A375 (cell line): ENCODE results near the genes EDC3, CPLX3, MPI, SCAMP5 and SNUPN.

DNA sequence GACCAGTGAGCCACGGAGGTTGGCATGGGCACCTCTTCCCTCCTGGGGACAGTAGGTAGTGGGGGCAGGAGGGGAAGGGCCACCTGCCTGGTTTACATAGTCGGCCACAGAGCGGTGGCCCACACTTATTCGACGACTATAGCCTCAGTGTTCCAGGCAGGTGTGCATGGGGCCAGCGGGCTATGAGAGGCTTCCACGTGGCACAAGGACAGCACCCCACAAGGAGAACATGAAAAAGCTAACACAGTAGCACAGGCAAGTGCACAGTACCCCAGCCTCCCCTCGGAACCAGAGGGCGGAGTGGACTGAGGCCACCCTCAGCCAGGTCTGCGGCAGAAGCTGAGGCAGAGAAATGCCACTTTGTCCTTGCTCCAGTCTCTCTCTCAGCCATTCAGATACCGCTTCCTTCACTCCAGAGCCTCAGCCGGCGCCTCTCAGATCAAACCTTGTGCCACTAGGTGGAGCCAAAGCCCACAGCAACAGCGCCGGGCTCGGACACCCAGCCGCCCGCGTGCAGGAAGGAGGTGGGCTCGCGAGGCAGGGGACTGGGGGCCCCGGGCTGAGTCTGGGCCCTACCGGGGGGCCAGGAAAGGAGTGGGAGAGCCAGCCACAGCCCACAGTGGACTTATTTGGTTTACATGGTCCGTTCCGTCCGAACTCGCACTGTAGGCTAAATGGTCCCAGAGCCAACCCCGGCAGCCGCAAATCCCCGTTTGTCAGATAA is 6.1 kb upstream of the CYP11A1 start:
- RAMPAGE, long total RNA: no peak

- RAMPAGE, long total RNA: no peak
Observed at GRCh38 chr15:74383630-74384570, 16.5 kb upstream of the CYP11A1 start.

DNA sequence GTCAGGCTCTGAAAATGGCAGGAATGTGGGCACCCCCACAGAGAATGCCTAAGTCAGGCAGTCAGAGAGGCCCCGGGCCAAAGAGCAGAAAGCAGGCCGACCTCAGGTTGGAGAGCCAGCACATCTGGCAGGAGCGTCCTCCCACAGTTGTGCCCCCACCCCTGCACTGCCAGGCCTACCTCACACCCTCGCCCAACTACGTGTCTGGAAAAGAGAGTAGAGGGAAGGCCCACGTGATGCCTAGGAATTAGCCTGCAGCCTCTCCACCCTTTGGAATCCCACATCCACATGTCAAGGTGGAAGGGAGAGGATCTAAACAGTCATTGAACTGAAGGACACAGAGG is 10.7 kb downstream of the SEMA7A start:
- RAMPAGE, long total RNA: no peak

- RAMPAGE, long total RNA: no peak
Observed at GRCh38 chr15:74540020-74541106, 657 bp upstream of the ARID3B start.

DNA sequence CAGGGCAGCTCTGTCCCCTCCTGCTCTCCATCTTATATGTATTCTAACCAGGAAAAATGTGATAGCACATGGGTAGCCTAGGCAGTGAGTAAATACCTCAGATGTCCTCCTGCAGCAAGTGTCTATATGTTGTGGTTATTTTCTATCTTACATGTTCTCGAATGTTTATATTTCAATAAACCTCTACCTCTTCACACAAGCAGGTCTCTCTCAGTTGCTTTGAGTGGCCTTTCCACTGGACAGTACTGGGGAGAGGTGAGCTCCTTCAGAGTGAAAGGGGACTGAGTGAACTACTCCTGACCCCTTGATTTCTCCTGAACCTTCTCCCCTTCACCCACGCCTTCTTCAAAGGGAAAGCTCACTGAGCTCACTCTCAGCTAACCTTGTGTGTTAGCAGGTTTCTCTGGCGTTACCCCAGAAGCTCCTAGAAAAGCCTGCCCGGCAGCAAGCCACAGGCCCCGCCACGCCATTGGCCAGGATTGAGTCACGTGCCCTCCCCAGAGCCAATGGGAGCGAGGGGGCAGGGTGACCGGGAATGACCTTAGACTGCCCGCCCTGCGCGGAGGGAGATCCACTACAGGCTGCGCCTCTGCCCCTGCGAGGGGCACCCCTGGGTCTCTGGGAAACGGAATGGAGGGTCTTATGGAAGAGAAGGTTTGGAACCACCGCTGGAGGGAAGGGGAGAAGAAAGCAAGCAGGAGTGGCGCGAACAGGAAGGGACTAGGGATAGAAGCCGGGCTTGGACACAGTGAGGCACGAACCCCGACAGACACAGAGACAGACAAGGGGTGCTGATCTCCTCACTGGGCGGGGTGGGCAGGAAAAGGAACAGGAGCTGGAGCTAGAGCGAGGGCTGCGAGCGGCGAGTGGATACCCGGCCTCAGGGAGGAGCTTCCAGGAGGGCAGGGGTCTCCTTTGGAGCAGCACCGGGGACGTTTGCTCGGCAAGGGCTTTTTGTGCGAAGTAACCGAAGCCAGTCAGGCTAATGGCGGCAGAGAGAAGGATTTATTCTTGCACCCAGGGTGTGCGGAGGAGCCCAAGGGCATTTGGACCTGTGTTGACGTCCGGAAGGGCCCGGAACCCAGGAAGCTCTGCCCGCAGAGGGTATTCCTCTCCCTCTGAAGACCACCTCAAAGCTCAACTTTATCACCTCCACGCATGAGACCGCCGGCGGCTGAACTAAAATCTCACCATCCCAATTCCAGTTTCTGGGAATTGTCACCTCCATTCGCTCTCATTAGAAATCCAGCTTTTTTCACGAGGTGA is 17.3 kb upstream of the CLK3 start:
- RAMPAGE, long total RNA: no peak

DNA sequence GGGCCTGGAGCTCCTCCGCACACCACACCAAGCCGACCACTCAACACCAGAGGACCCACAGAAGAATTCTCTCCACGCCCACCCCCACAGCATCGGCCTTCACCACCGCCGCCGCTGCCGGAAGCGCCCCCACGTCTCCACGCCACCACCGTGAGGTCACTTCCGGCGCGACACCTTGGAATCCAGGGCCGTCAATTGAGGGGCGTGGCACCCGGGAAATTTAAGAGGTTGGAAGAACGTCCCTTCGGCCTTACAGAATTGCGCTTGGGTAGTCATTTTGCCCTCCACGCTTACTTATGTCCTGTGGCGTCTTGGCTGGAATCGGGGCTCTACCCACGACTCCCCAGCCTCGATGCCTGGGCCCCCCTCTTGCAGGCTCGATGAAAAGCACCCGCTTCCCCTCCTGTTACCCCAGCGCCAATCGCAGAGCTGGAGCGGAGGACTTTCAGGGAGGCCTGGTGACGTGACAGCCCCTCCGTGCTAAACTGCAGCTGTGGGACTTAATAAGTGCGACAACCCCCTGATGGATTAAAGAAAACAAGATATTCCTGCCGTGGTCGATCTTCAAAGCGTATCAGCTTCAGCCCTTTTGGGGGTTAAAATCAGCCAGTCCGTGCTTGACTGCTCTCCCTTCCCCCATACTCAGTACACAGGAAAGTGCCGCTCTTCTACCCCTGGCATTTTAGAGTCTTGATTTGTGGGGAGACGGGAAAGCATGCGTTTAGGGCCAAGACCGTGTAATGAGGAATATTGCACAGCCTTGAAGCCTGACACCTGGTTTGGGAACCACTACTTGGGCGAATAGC is at the start of gene EDC3:
Gene EDC3, minus strand, starts transcription at position 133 of the 806 bp plus-strand sequence.
- RAMPAGE, long total RNA: no peak

- RAMPAGE, long total RNA: no peak
Observed at GRCh38 chr15:74730824-74731418, 5.6 kb upstream of the CYP1A1 start.

- RAMPAGE, long total RNA: no peak
Observed at GRCh38 chr15:74752425-74753440, 4.1 kb downstream of the CYP1A2 start.

DNA sequence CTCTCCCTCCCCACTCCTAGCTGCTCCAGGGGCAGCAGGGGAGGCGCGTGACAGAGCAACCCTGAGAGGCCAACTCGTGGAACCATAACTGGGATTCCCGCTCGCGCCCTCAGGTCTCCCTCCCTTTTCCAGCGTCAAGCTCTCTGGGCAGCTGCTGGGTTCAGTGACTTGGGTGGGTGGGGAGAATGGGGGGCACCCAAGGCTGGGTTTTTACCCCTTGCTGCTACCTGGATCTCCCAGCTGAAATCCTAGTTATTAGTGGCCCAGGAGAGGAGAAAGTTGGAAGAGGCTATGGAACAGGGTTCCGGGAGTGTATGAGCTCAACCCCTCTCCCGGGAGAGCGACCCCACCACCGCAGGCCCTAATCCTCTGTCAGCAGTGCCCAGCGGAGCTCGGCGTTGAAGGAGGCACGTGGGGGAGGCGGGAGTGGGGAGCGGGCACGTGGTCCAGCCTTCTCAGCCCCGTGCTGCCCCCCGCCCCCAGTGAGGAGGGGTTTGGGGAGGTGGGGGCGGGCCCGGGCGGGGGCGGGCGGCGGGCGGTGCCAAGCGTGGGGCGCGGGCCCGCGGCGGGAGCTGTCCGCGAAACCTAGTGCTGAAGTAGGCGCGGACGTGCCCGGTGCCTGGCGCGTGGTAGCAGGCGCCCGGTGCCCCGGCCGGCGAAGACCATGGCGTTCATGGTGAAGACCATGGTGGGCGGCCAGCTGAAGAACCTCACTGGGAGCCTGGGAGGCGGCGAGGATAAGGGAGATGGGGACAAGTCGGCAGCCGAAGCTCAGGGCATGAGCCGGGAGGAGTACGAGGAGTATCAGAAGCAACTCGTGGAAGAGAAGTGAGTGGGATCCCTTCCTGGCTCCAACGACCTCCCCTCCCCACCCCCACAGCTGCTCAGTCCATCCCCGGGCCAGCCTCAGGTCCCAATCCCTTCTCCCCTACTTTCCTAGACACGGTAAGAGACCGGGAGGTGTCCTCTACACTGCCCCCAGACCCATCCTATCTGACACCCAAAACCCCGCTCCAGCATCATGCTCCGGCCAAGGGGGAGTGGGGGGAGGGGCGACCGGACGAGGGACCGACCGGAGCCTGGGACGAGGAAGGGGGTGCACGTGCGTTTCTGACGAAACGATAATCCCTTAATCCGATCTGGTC is at the start of gene CPLX3:
Gene CPLX3, plus strand, starts transcription at position 588 of the 1,145 bp plus-strand sequence.
- RAMPAGE, long total RNA: no peak

DNA sequence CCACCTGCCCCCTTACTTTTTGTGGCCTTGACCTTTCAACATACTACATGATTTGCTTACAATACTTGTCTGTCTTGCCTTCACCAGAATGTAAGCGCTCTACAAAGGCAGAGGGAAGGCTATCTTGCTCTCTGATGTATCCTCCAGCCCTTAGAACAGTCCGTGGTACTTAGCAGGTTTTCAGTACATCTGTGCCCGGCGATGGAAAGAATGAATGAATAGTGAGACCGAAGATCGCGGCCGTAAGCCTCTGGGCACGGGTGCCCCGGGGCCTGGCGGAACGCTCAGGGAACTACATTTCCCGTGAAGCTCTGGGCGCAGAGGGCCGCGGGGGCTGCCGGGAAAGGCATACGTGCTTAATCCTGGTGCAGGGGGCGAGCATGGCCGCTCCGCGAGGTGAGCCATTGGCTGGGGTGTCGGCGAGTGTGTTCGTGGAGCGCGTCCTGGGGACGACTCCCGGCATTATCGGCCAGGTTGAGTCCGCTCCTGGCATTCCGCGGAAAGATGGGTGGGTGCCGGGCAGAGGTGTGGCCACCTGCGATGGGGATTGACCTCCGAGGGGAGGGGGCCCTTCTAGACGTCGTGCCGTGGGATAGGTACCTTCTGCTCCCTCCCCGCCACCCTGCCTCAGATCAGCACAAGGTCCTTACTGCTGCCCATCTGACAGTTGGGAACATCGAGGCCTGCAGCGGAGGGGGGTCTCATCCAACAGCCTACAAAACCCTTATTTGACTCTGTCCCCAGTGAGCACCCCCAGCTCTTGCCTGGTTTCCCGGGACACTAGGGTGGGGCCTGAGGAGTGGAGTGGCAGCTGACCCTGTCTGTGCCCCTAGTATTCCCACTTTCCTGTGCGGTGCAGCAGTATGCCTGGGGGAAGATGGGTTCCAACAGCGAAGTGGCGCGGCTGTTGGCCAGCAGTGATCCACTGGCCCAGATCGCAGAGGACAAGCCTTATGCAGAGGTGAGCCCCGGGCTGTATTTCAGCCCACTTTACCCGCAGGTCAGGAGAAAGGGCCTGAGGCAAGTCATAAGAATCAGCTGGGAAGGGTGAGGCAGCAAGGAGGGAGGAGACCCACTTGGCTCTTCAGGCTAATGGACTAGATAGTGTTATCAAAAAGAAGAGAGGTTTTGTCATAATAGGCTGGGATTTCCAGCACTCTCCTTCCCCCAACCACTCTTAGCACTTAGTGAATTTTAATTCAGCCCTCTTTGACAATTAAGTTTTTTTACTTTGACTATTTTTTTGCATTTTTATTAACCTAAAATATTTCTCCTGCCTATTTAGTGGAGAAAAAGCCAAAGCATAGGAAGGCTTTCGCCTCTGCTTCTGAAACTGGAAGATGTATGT is at the start of gene MPI:
Gene MPI, plus strand, starts transcription at position 349 of the 1,348 bp plus-strand sequence.
- RAMPAGE, long total RNA: start-site peak on the plus strand centred at position 361 of the sequence, 16 bp wide, 92 and 34 reads in 2 replicates

- RAMPAGE, long total RNA: no peak
Observed at GRCh38 chr15:74994997-74995761, at the start of gene SCAMP5. SCAMP5 (plus strand) TSS chr15:74995563.

GRCh38 chr15:75027587-75027786 is 4.1 kb downstream of the PPCDC start:
- RAMPAGE, long total RNA: no peak

- RAMPAGE, long total RNA: no peak
Observed at GRCh38 chr15:75625206-75626199, at the start of gene SNUPN. SNUPN (minus strand) TSS chr15:75625725.

DNA sequence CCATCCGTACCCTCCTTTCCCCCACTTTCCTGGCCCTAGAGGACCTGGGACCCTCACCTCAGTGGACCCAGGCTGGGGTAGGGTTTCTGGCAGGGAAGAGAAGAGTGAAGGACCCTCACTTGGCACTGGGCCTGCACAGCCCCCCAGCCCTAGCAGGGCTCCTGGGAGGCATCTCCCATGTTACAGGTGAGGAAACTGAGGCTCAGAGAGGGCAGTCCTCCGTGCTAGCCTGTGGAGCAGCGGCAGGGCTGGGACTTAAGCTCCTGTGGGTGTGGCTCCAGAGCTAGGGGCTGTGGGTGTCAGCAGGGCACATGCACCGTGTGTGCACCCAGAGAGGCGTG is 12.8 kb downstream of the CSPG4 start:
- RAMPAGE, long total RNA: no peak

- RAMPAGE, long total RNA: no peak
Observed at GRCh38 chr15:75710099-75710801, 2.4 kb downstream of the CSPG4 start.

DNA sequence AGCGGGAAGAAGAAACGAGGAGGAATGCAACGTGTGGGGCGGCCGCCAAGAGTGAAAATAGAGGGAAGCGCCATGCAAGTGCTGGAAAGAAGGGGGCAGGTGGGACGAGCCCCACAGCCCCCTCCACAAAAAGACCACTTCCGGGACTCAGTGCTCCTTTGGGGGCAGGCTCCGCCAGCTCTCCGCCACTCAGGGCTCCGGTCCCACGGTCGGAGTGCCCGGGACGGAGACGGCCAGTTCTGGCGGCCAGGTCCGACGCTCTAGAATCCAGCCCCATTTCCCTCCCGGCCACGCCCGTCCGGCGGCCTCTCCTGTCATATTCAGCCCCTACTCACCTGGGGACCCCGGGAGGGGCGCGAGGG is 14.2 kb downstream of the ODF3L1 start:
- RAMPAGE, long total RNA: no peak

DNA sequence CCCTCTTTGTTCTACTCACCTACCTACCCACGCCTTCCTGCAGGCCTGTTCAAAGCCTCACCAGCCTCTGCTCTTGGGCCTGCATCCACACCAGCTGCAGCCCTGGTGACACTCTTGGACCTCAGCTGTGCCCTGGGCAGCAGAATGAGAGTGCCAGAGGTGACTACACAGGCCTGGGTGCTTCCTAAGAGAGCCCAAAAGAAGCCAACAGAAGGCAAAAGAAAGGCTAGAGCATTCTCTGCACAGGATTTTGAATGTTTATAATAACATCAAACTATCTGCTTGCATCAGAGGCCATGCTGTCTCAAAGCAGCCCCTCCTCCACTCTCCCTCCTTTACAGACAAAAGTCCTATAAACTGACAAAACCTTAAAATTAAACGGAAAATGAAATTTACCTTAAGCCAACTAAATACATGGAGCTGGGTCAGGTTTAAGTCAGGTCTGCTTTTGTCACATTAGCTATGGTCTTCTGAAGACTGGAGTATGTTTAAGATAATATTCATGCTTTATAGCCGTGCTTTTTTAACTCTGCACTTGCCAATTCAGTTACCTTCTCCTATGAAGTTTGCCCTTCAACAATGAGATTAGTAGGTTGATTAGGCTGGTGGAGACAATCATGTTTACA is 95.6 kb downstream of the ETFA start:
- RAMPAGE, long total RNA: no peak

DNA sequence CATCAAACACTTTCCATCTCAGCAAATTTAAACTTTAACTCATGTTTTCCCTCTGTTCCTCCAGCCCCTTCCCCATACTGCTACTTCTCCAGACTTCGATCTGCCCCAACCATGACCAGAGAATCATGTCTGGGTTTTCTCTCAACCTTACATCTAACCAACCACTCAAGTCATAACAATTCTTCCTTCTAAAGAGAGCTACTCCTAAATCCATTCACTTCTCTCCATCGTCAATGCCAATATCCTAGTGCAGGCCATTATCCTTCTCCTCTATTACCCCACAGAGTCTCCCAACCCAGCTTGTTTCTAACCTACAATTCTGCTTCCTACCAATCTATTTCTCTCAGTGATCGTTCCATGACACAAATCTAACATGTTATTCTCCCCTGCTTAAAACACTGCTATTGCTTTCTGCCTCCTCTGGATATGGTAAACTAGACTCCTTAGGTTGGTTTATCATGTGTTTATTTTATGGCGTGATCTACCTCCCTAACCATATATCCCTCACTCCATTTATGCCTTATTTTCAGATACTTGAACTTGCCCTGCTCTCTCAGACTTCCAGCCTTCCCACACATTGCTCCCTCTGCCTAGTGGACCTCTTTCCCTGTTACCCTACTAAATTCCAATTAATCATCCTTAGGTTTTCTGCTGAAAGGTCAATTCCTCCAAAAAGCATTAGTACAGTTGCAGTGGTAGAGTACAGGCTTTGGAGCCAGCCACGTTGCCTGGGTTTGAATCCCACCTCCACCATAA is 10.8 kb downstream of the ETFA start:
- RAMPAGE, long total RNA: no peak

DNA sequence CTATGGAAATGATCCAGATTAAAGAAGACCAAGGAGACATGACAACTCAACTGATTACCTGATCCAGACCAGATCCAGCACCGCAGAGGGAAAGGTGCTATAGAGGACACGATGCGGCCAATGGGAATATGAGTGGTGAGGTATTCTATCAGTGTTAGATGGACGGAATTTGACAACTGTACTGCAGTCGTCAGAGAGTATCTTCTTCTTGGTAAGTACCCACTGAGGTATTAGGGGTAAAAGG is 27.4 kb downstream of the TSPAN3 start:
- RAMPAGE, long total RNA: no peak

DNA sequence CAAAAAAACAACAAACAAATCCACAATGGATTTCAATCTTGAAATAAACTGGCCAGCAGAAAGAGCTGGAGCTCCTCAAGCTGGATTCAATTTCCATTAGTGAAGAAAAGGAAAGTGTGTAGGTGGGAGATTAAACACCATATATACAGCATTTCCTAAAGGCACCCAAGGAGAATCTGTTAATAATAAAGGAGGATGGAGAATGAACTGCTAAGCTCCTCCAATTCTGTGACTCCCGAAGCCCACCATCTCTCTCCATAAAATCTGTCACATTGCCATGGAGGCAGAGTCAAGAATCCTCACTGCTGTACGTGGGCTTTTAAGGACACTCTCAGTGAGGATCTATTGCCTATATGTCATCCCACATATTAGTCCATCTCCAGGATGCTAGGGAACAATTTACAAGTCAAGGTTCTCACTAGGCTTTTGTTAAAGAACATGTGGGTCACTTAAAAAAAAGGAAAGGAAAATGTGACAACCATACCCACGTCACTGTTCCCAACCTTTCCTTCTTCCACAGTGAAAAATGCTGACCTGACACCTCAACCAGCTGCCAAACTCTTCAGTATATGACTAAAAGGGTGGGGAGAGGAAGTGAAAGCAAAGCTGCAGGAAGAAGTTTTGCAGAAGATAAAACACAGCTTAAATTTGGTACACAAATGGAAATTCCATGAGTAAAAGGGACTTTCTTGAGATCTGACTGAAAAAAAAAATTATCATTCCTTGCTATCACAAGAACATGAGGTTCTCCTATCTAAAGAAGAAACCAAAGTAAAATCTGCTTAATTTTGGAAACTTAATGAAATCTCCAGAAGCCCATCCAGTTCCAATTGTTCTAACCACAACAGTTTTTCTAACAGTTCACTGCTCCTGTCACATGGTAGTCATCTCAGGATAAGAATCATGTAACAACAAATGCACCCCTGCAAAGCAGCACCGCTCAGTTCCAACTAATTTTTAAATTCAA is 116.8 kb upstream of the TSPAN3 start:
- RAMPAGE, long total RNA: no peak